Frontal cortex (tissue), 2 donors: ENCODE data around the gene GCLM.

DNA sequence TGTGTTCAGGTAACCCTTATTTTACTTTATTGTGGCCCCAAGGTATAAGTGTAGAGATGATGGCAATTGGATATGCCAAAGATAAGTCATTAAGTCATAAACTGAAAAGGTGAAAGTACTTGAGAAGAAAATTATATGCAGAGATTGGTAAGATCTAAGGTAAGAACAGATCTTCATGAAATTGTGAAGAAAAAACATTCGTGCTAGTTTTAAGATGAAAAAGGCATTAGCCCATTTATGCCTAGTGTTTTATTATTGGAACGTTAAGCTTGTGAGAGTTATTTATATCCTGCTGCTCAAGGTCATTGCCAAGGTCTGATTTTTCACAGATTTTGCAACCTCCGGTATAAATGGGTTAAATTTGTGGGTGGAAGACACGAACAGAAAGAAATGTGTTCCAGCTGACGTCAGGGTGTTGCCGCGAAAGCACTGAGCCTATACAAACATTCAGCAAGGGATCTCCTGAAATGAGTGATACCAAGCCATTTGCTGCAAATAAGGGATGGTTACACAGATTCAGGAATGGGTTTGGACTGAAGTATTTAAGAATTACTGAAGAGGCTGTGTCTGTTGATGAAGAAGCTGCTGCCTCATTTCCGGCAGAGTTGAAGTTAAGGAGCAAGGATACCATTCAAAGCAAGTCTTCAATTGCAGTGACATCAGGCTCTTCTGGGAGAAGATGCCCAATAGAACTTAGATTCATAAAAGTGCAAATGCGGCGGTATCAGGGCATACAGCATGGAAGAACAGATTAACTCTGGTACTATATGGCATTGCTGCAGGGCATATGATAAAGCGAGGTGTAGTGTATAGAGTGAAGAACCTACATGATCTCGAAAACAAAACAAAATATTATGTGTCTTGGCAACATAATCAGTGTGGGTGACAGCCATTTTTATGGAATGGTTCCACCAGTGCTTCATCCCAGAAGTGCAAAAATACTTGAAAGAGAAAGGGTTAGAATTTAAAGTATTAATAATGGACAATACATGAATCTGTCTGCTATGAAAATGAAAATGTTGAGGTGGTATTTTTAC is 32.1 kb downstream of the TMED5 start:
- RAMPAGE, long total RNA = no peak

DNA sequence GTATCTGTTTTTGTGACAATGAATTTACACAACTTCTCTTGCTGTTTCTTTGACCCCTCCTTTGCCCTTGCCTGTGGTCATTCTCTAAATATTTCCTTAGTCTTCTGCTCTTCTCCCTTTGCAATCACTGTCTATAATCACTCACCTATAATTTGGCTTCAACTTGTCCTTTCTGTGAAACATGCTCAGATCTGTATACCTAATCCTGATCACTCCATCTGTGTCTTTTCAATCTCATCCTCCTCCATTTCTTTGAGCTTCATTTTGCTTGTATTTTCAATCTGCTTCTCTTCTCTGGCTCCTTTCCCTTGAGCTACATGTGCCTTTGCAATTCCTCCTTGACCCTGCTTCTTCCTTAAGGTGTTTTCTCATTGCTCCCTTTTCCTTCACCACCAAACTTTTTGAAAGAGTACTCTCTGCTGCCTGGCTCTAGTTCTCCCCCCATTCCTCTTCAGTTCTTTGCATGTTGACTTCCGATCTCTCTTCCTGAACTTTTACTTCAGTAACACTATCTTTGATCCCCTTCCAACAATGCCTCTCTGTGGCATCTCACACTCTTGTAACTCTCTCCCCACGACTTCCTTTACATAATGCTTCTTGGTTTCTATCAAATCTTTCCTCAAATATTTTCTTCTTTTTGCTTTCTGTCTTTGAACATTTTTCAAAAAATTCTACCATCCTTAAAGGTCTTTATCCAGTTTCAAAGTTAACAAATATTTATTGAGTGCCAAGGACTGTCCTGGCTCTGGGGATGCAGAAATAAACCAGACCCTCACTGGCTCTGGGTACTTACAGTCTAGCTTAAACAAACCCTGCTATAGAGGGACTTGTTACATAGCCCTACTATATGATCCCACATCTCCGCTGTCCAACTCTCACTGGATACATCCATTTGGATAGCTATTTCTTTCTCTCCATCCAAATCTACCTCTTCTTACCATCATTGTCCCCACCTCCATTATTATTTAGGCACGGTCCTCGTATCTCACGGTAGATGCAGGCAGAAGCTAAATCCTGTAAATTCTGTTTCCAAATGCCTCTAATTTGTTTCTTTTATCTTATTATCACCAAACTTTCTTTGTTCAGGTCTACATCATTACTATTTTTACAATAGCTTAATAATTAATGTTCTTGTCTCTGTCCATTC is 4.7 kb upstream of the DR1 start:
- RAMPAGE, long total RNA = no peak

GRCh38 chr1:93344870-93345509 is 717 bp upstream of the DR1 start:
- RAMPAGE, long total RNA = no peak

GRCh38 chr1:93345510-93345866 is 219 bp upstream of the DR1 start:
- RAMPAGE, long total RNA = no peak

DNA sequence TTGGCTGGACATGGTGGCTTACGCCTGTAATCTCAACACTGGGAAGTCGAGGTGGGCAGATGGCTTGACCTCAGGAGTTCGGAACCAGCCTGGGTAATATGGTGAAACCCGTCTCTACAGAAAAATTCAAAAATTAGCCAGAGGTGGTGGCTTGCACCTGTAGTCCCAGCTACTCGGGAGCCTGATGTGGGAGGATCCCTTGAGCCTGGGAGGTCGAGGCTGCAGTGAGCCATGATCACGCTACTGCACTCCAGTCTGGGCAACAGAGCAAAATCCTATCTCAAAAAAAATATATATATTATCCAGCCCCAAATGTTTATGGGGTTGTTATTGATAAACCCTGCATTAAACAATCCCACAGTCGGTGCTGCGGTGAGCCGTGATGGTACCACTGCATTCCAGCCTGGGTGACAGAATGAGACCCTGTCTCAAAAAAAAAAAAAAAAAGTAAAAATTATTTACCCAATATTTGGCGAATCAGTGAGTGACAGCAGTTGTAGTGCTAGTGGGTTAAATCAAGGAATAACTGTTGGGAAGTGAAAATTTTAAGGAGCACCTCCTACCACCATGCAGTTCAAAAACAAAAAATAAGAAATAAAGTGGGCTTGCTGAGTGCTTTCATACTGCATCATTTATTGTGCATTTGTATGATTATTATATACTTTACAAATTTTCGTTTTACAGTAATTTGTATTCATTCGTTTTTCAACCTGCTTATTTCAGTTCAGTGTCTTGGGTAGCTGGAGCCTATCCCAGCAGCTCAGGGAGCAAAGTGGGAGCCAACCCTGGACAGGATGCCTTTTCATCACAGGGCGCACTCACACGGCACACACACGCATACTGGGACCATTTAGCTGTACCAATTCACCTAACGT is 21.2 kb downstream of the DR1 start:
- RAMPAGE, long total RNA = no peak

DNA sequence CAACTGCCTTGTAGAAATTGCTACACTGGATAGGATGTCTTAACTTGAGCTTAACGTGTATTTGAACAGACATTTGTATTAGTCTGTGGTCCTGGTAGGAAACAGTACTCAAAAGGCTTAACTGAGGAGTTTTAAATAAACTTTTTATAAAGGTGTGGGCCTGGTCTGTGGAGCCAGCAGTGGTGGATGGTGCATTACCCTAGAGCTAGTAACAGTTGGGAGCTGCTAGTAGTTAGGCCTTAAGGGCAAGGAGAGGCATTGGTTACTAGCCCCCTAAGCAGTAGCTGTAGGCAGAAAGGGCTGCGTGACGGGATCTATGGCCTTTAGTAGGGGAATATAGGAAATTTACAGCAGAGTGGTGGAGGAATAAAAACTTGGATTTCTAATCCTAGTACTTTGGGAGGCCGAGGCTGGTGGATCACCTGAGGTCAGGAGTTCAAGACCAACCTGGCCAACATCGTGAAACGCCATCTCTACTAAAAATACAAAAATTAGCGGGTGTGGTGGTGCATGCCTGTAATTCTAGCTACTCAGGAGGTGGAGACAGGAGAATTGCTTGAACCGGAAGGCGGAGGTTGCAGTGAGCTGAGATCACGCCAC is 25.8 kb downstream of the FNBP1L start:
- RAMPAGE, long total RNA = no peak

DNA sequence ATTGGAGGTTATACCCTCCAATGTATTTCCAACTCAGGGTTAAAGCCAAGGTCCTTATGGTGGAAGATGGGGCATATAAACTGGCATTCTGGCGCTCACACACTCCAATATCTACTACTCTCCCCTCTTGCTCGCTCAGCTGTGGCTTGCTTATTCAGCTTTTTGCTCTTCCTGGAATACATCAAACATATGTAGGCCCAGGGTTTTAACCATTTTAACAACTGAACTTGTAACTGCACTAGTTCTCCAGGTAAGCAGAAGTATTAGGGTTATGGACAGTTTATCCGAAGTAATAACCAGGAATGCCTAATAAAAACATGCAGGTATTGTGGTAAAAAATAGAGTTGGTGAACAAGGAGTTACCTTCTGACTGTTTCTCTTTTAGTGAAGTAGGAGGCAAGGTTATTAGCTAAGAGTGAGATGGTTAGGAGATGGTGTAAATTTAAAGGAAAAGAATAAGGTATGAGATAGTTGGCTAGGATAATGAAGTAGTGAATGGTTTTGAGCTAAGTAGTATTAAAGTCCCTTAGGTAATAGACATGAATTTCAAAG is 40.7 kb downstream of the FNBP1L start:
- RAMPAGE, long total RNA = no peak

DNA sequence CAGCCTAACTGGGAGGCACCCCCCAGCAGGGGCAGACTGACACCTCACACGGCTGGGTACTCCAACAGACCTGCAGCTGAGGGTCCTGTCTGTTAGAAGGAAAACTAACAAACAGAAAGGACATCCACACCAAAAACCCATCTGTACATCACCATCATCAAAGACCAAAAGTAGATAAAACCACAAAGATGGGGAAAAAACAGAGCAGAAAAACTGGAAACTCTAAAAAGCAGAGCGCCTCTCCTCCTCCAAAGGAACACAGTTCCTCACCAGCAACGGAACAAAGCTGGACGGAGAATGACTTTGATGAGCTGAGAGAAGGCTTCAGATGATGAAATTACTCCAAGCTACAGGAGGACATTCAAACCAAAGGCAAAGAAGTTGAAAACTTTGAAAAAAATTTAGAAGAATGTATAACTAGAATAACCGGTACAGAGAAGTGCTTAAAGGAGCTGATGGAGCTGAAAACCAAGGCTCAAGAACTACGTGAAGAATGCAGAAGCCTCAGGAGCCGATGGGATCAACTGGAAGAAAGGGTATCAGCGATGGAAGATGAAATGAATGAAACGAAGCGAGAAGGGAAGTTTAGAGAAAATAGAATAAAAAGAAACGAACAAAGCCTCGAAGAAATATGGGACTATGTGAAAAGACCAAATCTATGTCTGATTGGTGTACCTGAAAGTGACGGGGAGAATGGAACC is 62.5 kb downstream of the FNBP1L start:
- RAMPAGE, long total RNA = no peak

- RAMPAGE, long total RNA = no peak
Observed at GRCh38 chr1:93587934-93588728, 93.5 kb downstream of the BCAR3 start.

DNA sequence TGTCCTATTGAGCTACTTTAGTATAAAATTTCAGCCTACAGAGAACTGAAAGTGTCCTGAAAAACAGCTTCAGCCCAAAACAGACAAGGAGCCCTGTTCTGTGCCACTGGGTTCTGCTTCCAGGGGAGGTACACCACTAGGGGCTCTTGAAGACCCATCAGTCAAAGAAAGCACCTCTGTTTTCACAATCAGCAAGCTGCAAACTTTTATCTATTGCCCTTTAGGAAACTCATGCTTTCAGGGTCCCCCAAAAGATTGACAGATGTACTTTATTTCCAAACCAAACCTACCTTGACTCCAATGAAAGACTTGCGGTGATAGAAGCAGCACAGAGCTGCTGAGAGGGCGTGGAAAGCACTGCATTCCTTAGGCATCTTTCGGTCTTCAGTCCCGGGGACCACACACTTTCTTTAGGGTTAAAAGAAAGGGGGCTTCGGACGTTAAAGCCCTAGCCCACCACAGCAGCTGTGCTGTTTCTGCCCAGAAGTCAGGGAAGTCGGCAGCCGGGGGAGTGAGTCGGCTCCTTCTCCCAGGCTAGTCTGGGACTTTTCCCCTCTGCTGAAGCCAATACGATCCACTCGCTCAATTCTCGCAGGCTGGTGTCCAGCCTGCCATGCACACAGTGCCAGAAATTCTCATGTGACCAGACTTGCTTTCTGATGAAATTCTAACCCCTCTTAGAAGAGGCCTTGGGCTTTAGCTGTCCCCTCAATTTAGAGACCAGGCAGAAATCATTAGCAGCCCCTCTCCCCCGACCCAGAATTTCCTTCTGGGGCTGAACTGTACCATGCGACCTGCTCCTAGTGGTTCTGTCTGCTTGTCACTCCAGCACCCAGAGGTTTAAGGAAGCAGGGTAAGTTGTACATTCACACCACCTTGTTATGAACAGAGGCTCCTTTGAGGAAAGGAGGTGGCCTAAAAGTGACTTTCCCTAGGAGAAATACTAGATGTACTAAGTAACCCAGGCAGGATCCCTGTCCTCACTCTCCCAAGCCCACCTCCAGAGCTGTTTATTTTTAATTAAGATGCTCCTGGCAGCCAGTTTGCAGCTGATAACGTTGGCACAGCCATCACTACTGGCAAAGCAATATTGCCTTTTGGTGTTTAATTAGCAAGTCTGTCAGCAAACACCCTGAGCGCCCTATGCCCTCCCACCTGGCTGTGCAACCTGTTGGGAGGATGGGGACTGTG is 67.7 kb downstream of the BCAR3 start:
- RAMPAGE, long total RNA = no peak

GRCh38 chr1:93615637-93616072 is 66.0 kb downstream of the BCAR3 start:
- RAMPAGE, long total RNA = no peak

- RAMPAGE, long total RNA = no peak
Observed at GRCh38 chr1:93630371-93630837, 51.2 kb downstream of the BCAR3 start.

DNA sequence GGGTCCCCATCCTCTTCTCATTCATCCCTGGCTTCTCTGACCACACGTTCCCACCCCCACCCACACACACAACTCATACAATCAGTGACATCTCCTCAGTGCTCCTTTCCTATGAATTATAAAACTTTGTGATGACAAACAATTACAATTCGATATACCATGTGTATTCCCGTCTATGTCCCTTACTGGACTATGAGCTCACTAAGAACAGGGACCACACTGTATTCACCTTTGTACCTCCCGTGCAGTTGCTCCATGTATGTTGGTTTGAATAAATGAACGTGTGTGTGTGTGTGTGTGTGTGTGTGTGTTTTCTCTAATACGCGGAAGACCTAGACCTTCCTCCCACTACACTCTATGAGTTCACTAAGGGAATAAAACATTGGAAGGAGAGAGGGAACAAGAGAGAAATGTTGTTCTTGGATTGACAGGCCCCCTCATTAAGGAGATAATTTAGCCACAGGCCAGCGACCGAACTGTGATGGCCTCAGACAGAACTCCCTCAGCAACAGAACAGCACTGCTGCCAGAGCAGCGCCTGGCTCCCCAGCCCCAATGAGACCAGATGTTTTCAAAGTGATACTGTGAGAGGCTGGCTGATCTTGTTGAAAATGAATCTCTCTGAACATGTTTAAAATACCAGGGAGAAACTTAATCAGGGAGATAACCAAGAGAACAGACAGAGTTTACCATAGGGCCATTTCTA is 21.7 kb downstream of the BCAR3 start:
- RAMPAGE, long total RNA = no peak

DNA sequence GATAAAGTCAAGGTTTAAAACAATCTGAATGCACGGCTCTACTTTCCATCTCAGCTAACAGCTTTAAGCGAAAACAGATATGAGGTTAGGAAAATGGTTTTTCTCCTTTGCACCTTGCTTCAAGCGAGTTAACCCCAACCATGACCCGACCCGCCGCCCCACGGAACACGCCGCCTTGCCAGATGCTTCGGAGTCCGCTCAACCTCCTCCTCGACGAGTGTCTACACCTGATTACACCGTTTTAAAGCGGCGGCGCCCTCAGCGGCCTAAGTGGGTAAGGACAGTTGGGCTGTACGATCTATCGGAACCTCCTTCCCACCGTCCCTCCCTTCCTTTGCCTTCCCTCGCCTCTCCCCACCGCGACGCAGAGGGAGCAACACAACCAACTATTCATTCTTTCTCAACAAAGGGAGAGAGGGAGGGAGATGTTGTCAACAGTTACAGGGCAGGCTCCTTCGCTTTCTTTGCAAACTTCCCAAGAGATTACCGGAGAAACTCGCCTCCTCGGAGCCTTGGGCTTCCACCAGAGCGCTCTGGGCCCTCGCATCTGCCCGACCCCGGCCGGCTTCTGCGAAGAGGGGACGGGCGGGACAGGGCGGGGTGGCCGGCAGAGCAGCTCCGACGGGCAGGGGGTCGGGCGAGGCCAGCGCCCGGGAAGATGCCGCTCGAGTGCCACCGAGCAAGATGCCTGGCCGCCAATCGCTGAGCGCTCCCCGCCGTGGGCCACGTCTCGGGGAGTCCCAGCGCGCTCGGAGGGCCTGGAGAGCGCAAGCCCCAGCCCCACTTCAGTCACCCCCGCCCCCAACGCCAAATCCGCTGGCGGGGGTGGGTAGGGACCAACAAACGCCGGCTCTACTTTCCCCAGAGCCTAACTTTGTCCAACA is 775 bp downstream of the BCAR3 start:
- RAMPAGE, long total RNA = no peak

DNA sequence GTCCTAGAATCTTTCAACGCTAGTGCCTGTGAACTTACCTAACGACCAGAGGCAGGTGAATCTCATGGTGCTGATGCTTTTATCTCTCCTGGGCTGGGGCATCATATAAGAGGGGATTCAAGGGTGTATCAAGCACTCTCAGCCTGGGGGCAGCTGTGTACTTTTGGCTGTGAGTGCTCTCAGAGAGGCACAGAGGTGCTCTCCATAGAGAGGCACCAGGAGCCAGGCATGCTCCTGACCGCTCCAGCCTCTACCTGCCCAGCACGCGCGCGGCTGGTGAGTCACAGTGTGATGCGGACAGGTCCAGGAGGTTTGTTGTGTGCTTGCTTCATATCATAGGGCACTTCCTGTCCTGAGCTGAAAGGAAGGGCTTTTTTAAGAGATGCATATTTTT is 93.5 kb upstream of the BCAR3 start:
- RAMPAGE, long total RNA = no peak

DNA sequence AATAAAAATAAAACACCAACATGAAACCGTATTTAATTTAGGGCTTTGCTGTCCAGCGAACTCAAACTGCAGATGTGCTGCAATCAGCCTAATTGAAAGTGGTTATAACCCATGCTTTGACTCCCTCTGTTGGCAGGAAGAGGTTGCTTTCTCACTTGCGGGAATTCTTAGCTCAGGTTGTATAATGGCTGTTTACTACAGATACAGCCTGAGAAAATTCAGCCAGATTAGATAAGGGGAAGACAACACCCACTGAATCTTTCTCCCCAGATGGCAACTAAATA is 34.7 kb downstream of the DNTTIP2 start:
- RAMPAGE, long total RNA = no peak

- RAMPAGE, long total RNA = no peak
Observed at GRCh38 chr1:93905630-93906260, 3.5 kb downstream of the GCLM start.

DNA sequence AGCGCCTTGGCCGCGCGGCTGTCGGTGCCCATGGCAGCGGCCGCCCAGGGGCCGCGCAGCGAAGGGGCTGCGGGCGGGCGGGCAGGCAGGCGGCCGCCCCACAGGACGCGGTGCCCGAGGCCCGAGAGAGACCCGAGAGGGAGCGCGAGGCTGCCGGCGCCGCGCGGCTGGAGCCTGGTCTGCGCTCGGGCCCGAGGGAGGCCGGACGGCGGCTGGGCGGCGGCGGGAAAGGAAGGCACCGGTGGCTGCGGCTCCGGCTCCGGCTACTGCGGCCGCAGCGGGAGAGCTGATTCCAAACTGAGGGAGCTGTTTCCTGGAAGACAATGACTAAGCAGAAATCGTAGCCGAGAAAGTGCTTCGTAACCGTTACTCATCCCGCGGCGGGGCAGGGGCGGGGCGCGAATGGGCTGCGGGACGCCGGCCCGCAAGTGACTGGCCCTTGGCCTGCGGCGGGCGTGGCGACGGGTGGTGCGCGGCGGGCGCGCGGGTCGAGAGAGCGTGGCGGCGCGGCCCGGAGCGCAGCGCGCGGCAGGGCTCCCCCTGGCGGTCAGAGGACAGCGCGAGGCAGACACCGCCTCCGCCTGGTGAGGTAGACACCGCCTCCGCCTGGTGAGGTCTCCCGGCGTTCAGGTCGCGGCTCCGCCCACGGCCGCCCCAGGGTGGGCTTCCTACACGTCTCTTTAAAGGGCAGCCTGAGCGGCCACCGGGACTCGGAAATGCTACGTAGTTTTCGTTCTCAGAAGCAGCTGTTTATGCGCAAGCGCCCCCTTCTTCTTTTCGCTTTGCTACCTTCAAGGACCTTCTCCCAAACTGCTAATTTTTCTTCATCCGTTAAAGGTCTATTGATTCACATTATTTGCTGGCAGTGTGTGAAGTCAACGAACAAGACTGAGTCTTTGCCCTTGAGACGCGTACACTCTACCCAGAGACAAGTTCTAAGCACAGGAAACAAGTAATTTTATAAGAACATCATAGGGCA is at the start of gene GCLM:
GCLM (minus strand) TSS at position 299 of the 979 bp plus-strand sequence.
- RAMPAGE, long total RNA = no peak

GRCh38 chr1:94001963-94002405 is 92.8 kb upstream of the GCLM start:
- RAMPAGE, long total RNA = no peak

- RAMPAGE, long total RNA = no peak
Observed at GRCh38 chr1:94063121-94063773, 57.7 kb downstream of the ABCA4 start.